Left ventricle myocardium (tissue), 1 donor: ENCODE measurements around the genes AK8 and TSC1.

DNA sequence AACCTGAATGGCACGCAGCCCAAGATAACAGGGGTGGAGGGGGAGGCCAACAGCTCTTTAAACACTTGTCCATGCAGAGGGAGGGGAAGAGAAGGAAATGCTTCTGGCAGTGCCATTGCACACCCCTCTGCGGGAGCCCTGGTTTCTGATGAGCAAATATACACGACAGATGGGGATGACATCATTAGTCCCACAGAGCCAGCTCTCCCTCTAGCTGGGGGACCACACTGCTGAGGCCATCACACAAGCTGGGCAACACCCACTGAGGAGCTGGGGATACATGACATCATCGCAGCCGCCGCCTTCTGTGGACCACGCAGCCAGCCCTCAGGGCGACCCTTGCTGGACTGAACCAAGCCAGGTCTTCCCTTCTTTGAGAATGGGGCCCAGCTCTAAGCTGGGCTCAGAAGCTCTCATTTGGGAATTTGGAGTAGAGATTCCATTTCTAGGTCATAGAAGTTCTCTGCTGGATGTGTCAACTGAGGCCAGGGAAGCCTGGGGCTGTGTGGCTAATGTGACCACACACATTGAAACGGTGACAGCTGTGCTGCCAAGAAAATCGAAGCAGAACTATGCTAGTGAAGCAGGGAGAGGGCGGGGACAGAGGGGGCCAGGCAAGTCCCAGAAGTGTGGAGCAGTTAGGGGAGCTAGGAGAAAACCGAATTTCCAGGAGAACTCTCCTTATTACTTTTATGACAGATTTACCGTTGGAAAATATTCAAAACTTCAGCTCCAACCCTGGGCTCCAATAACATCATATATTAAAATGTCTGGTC is 79.5 kb downstream of the PRRT1B start:
- PRO-cap: no peak

DNA sequence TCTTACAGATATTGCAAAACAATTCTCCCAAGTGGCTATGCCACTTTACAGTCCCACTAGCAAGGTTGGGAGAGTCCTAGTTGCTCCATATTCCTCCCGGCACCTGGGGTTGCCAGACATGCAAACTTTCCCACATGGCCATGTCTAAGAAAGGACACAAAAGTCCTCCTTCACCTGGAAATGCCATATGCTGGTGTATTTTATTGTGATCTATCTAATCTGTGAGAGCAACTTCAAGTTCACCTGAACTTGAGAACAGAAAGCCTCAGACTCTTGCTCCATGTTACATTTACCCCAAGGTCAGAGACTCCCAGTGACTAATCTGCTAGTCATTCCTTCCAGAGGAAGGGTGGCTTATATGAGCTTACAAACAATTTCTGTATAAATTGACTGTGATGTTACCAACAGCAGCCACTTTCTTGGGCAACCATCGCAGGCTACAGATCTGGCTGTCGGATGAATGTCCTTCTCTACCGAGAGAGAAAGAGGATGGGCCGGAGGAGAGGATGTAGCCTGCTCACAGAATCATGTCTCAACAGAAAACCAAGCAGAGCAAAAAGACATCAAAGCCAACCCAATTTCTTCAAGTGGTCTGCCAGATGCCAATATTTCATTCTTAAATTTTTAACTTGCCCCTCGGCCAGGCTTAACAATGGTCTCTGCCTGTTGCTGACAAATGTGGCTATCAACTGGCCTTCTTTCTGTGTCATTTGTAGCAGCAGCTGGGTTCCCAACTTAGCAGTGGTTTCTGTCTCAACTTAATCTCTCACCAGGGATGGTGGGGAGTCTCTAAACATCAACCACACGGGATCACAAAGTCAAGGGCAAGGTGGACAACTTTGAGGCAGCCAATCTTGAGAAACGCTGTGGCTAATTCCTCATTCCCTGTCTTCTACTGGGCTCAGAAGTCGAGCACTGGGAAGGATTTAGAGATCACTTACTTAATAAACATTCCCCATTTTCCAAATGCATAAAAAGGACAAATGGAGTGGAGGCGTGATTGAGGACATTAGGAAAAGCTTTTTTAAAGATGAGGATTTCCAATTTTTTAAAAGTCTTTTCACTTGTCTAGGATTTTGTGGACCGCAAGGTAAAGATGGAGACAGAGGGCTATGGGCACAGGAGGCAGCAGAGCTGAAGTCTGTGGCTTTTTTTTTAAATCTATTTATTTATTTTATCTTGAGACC is 81.3 kb downstream of the RAPGEF1 start:
- PRO-cap: no peak

DNA sequence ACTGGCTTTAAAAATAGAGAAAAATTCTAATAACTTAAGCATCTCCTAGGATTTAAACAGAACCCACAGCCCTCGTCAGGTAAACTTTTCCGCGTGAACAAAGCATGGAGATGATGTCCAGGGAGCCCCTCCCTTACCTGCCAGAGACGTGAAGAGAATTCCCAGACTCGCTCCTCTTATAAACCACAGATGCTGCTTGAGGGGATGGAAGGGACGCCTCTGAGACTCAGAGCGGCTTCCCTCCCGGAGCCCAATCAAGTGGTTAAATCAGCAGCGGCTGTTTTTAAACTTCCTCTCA is 71.9 kb downstream of the RAPGEF1 start:
- PRO-cap: no peak

- PRO-cap: no peak
Observed at GRCh38 chr9:131697818-131698302, 42.0 kb downstream of the RAPGEF1 start.

- PRO-cap: no peak
Observed at GRCh38 chr9:131725123-131725645, 14.7 kb downstream of the RAPGEF1 start.

GRCh38 chr9:131739145-131739747 is 630 bp downstream of the RAPGEF1 start:
- PRO-cap: bidirectional peak, plus-strand start at chr9:131739679, minus-strand start at chr9:131739482

GRCh38 chr9:132163134-132163651 is 1.3 kb downstream of the NTNG2 start:
- PRO-cap: no peak

GRCh38 chr9:132272483-132272960 is 82.3 kb downstream of the SETX start:
- PRO-cap: no peak

GRCh38 chr9:132378247-132378994 is 23.6 kb upstream of the SETX start:
- PRO-cap: no peak

DNA sequence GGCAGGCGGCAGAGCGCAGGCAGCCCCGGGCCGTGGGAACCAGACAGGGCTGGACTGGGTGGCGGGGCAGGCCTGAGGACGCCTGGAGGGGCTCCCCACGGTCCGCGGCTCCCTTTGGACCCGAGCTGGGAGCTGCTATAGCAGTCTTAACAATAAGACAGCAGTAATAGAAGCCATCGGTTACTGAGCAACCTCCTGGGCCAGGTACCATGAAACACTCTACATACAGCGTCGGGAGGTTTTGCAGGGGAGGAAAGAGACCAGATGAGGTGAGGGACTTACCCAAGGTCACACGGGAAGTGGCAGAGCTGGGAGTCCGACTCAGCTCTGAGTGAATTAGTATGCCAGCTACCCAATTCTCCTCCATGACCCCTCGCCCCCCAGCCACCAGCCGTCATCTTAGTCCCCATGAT is 77.0 kb downstream of the CFAP77 start:
- PRO-cap: no peak

- PRO-cap: no peak
Observed at GRCh38 chr9:132548935-132549572, 33.4 kb upstream of the BARHL1 start.

- PRO-cap: no peak
Observed at GRCh38 chr9:132590418-132591111, 8.2 kb downstream of the BARHL1 start.

GRCh38 chr9:132669339-132669805 is 411 bp downstream of the DDX31 start:
- PRO-cap: no peak

DNA sequence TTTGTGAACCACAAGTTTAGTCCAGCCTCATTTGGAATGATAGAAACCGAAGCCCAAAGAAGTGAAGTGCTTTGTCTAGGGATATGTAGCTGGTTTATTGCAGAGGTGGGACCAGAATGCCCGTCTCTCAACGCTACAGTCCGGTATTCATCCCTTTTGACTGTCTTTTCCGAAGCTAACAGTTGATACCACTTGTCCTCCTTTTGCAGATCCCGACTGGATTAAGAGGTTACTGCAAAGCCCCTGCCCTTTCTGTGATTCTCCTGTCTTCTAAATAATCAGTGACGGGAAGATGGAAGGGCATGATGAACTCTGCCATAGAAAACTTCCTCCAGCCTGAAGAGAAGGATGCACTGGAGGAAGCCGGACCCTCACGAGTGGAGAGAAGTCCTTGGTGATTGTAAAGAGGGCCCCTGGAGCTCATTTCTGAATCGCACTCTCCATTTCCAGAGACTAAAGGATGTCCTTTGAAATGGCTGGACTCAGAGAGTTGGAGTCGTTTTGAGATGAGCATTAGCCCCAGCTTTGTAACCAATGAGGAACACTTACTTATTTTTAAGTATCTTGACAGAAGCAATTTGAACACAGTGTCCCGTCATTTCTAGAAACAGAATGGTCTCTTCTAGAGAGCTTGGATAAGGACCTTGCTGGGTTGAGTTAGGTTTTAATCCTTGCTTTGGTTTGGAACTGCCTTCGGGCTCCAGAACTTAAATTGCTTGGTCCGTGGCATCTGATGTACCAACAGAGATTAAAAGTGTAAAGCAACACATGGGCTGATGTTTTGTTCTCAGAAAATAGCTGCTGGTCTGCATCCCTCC is 18.6 kb downstream of the GTF3C4 start:
- PRO-cap: no peak

DNA sequence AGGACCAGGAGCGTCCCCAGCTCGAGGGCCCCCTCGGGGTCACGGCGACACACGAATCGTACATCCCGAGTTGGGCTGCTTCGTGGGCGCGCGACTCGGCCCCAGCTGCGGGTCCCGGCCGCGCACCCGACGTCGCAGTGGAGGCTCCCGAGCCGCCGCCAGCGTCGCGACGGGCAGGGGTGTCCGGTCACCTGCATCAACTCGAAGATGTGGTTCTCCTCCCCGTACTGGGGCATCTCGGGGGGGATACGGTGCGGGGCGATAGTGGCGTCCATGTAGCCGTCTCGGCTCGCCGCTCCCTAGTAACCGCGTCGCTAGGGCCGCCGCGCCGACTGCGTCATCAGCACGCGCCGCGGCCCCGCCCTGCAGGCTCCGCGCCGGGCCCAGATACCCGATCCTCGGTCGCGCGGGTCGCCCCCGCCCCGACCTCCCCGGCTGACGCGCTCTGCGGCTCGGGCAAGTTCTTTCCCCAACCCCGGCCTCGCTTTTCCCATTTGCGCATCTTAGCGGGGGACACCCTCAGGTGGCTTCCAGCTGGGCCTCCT is at the start of gene AK8:
AK8 (minus strand) TSS at position 304 of the 545 bp plus-strand sequence.
- PRO-cap: bidirectional peak, plus-strand start at position 368 of the sequence, minus-strand start at position 304 of the sequence

- PRO-cap: bidirectional peak, plus-strand start at chr9:132944956, minus-strand start at chr9:132944616
Observed at GRCh38 chr9:132944406-132945223, at the start of gene TSC1. Gene TSC1 (minus strand): TSS chr9:132944616.

DNA sequence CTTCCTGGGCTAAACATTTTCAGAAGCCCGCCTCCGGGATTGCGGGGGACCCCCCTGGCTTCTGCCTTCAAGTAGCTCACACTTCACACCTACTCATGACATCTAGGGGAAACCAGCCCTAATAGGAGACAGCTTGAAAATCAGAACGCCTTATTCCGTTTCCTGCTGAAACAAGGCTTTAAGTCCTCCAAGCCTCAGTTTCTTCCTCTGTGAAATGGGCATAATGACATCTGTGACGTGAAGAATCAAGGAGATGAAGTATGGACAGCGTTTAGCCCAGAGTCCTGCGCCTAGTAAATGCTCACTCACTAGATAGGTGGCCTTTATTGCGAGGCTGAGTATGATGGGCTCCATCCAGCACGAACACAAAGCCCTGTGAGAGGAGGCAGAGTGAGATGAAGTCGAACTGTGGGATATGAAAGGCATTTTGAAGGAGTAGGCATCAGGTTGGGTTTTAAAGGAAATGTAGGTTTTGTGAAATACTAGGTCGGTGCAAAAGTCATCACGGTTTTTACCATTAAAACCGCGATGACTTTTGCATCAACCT is 881 bp upstream of the TSC1 start:
- PRO-cap: no peak

DNA sequence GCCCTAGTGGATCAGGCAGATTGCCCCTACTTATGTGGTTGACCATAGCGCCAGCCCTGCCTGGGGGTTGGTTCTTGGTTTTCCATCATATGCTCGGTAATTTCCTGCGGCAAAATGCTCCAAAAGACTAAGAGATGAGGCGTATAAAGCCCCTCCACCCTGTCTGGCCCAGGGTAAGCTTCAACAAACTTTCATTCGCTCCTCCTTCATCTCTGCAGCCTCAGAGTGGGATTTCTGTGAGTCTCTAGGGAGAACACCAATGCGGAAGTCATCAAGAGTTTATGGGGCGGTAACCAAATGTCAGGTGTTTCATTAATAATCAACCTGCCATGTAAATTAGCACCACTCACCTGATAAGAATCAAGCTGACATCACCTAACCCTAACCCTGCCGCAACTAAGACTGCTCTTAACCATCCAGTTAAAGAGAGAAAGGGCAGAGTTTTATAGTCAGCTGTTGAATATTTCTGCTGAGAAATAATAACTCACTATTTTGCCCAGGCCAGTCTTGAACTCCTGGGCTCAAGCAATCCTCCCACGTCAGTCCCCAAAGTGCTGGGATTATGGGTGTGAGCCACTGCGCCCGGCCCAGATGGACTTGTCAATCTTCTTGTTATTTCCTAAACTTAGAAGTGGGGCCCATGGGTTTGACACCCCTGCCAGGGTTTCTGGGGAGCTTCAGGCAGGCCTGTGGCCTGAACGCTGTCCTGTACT is 7.8 kb upstream of the GFI1B start:
- PRO-cap: no peak

DNA sequence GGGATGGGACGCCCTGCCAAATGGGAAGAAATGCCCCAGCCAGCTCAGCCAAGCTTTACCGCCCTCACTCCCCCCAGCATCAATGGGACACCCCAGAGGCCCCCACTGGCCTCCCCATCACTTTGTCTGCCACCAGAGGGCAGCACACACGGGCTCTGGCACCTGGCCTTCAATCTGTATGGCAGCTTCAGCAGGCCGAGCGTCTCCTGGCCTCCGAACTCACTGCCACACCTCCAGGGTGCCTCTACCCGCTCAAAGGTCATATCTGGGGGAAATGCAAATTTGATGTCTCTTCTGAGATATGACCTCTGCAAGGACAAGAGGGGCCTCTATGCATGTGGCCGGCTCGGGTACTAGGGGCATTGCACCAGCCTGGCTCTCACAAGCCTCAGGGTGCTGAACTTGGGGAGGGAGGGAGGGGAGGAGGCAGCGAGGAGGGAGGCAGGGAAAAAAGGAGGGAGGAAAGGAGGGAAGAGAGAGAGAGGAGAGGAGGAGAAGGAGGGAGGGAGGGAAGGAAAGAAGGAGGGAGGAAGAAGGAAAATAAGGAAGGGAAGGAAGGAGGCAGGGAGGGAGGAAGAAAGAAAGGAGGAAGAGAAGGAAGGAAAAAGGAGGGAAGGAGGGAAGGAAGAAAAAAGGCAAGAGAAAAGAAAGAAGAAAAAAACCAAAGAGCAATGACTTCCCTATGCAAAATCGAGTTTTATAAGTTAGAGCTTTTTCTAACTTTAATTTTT is 635 bp upstream of the GFI1B start:
- PRO-cap: no peak

- PRO-cap: no peak
Observed at GRCh38 chr9:133031596-133032136, 869 bp downstream of the GTF3C5 start.